ENCODE measurements around a stretch of chr20.

GRCh38 chr20:3802765-3803762, 7.0 kb downstream of the CDC25B start:
- RRBS, result no CpG with 5 or more reads among the region's 24 CpGs

- RRBS, result 73% methylated on average over 9 of the region's 22 CpGs
Measured at GRCh38 chr20:3804339-3805143, 8.4 kb downstream of the CDC25B start.

DNA sequence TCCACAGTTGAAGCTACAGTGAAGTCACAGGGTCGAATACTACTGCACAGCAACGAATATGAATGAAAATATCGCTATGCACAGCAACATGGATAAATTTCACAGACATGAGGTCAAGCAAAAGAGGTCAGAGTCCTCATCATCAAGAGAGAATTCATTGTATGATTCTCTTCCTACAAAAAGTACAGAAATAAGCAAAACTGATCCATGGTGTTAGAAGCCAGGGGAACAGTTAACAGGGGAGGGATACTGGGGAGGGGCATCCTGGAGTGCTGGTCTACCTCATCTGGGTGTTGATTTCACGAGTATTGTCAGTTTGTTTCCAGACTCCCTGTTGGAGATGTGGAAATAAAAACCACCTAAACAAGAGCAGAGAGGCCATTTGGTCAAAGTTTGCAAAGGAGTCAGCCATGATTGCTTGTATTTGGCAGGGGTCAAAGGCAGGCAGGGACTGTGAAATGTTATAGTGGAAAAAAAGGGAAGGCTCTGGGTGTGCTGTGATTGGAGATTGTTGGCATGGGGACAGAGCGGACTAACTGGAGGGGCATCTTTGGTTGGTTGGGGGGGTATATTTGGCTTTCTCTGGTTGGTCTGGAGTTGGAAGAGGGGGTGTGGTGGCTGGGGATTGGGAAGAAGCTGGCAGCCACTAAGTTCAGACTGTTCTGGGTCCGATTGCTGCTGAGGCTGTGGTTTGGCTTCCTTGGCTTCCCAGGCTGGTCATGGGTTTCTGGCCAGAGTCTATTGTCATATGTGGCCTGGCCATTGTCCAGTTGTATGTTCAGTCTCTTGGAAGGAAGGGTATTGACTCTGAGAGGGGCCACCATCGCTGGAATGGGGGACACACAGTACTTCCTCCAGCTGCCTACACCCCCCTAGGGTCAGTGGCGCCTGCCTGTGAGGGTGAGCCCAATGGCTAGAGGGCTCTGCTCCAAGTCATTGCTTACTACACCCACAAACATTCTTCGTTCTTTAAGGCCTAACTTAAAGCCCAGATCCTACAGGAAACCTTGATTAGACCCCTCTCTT, 14.8 kb upstream of the PANK2 start:
- RRBS, result no CpG with 5 or more reads among the region's 9 CpGs

GRCh38 chr20:3907062-3907361, 17.8 kb downstream of the PANK2 start:
- RRBS, result no CpG with 5 or more reads among the region's 4 CpGs

DNA sequence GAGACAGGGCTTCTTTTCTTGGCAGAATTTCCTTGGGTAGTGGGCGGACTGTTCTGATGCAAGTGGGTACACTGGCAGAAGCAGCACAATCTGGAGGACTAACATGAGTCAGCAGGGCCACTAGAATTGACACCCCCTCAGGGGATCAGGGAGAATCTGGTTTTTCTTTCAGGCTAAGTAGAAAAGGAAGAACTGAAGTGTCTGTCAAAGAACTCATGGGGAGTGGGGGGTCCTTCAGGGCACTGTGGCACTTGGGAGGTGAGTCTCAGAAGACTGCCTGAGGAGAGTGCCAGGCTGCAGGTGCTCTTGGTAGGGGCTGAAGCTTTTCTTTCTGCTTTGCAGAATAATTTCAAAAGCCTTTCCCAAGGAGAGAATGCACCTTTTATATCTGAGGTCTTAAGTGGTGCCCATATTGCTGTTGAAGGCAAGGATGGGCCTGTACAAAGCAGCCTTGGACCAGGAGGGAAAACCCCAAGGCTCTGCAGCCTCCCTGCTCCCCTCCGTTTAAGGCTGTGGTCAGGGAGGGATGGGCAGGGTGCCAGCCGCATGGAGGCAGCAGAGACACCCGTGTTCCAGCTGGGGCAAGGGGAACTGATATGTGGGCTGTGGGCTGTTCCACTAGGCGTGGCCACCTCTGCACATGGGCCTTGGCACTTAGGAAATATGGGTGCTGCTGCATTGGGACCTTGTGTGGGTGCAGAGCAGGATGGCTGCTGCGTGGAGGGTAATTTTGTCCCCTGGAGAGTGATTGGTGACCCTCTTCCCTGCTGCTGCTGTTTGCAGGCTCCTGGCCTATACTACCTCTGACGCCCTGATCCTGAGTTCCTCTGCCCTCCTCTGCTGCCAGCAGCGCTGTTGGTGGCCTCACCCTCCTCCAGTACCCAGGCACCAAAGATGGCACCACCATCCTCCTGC, 35.0 kb downstream of the PANK2 start:
- RRBS, result no CpG with 5 or more reads among the region's 8 CpGs

- RRBS, result no CpG with 5 or more reads among the region's 11 CpGs
Measured at GRCh38 chr20:4664486-4665284, 21.6 kb upstream of the PRNP start.

DNA sequence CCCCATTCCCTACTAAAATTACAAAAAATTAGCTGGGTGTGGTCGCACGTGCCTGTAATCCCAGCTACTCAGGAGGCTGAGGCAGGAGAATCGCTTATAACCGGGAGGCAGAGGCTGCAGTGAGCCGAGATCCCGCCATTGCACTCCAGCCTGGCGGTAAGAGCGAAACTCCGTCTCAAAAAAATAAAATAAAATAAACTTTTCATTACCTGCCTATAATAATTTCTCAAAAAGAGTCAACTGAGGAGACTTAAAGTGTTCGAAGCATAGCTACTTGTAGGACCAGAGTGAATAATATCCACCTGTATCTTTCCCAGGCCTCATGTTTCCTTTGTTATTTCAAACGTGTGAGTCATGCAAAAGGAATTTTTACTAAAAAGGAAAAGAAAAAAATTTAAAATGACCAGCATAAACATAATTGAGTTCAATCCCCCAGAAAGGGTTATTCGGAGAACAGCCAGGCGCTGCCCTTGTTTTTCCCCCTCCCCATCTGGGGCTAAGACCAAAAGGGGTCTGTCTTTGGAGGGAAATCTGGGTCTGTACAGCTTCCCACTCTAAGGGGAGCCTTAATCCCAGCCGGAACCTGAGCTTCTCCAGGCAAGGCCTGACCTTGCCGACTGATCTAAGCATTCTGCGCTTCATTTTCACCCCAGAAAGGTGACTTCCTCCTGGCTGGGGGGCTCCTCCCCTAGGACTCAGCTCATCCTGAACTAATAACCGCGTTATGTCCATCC, 17.5 kb downstream of the PRNP start:
- RRBS, result no CpG with 5 or more reads among the region's 18 CpGs

DNA sequence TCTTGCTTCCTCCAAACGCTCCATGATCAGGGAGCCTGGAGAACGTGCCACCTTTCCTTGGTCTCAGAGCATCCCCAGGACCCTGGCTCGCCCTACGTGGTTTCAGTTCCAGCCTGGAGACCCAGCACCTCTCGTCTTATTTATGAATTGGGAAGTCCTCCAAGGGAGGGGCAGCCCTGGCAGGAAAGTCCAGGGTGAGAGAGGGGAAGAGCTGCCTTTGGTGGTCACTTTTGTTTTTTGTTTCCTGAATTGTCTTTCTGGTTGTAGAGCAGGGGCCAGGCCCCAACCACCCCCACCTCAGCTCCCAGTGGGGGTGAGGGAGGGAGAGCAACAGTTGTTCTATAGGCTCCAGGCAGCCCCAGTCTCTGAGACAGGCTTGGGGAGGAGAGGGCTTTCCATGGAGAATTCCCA, 12.9 kb downstream of the RASSF2 start:
- RRBS, result no CpG with 5 or more reads among the region's 5 CpGs

DNA sequence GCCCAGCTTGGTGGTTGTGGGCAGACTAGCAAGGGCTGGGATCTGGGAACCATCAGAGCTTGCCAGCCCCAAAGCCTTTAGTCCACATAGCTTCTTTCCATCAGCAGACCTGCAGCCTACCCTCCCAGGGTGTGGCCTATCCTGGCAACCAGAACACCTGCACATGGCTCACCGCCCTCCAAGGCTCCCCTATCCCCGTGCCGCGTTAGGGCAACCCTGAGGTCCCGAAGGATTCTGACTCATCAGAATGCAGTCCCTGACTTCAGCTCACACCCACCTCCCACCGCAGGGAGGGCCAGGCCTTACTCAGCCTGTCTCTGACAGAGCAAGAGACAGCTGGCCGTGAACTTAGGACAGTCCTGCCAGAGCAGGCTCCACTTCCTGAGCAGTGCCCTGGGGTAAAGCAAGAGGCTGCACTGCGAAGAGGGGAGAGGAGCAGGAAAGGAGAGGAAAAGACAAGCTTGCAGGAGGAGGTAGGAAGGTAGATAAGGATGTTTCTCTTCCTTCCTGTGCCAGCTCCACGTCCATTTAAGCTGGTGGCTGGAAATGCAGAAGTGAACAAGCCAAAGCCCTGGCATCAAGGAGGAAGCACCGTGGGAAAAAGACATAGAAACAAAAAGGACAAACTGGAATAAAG, 74.9 kb upstream of the RASSF2 start:
- RRBS, result no CpG with 5 or more reads among the region's 10 CpGs

- RRBS, result no CpG with 5 or more reads among the region's 5 CpGs
Measured at GRCh38 chr20:4917298-4918063, 83.8 kb downstream of the SLC23A2 start.

- RRBS, result no CpG with 5 or more reads among the region's 15 CpGs
Measured at GRCh38 chr20:4973161-4974229, 27.8 kb downstream of the SLC23A2 start.

DNA sequence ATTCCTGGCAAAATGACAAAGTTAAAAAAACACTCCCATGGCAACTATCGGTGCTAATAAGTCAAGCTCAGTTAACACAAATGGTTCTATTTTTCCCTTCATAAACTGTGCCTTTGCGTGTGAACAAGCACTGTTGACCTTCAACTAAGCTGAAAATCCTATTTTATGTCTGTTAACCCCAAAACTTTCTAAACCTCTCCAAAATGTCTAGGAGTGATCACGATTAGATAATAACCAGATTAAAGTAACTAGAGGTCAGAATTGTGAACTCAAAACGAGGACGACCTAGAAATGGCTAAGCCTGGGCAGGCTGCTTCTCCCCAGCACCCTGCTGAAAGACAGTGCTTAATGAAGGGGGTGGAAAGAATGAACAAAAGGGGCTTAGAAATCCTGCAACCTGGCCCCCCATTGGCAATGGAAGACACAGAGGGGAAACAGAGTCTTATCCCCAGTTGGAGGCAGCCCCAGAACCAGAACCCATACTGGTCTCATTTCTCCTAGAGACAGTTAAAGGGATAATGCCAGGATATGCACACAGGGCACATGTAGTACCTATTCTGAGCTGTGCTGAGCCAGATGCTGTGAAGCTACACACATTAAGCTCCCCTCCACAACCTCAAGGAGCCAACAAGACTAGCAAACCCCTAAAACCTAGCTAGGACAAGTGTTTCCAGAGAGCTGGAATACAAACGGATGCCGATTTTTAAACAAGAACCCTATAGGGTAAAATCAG, 23.0 kb downstream of the SLC23A2 start:
- RRBS, result no CpG with 5 or more reads among the region's 7 CpGs

- RRBS, result no CpG with 5 or more reads among the region's 4 CpGs
Measured at GRCh38 chr20:4998355-4998667, 3.0 kb downstream of the SLC23A2 start.

DNA sequence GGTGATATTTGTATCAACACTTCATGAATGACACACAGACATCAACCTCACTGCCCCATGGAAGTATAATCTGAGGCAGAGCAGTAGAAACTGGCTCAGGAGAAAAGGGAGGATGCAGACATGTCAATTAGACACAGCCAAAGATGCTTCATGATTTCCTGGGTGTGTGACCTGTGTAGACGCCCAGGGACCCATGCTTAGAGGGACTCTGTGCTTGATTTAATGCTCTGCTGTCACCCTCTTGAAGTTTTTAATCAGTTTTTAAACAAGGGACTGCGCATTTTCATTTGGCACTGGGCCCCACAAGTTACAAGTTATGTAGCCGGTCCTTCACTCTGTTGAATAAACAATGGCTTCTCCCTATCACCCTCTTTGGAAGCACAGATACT, 34.9 kb downstream of the TMEM230 start:
- RRBS, result no CpG with 5 or more reads among the region's 3 CpGs

DNA sequence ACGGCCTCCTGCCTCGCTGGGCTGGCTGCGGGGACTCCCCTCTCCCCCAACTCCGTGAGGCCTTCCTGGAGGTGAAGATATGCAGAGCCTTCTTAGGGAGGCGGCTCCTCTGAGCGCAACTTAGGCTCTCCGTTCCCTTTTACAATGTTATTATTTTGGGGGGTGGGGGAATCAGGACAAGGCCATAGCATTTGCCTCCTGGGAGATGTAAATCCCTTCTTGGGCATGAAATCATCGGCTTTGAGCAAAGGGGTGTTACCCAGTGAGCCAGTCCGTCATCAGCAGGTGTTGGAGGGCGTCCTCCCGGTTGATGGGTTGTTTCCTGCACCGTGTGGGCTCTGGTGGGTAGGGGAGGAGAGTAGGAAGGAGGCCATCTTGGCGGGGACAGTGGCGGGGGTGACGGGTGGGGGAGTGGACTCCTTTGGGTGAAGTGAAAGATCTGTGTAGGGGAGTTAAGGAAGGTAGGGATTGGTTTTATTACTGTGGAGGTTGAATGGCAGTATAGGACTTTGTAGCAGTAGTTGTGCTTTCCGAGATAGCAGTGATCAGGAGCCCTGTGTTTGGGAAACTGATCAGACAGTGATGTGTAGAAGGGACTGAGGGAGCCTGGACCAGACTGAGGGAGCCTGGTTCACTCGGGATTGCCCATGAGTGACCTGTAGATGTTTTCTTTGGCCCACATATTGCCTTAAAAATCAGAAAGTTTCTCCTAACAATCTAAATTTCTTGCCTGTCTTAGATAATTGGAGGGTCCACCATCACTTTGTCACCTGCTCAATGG, 793 bp downstream of the CDS2 start:
- RRBS, result no CpG with 5 or more reads among the region's 17 CpGs

GRCh38 chr20:5165890-5166621, 39.2 kb downstream of the CDS2 start:
- RRBS, result no CpG with 5 or more reads among the region's 5 CpGs

DNA sequence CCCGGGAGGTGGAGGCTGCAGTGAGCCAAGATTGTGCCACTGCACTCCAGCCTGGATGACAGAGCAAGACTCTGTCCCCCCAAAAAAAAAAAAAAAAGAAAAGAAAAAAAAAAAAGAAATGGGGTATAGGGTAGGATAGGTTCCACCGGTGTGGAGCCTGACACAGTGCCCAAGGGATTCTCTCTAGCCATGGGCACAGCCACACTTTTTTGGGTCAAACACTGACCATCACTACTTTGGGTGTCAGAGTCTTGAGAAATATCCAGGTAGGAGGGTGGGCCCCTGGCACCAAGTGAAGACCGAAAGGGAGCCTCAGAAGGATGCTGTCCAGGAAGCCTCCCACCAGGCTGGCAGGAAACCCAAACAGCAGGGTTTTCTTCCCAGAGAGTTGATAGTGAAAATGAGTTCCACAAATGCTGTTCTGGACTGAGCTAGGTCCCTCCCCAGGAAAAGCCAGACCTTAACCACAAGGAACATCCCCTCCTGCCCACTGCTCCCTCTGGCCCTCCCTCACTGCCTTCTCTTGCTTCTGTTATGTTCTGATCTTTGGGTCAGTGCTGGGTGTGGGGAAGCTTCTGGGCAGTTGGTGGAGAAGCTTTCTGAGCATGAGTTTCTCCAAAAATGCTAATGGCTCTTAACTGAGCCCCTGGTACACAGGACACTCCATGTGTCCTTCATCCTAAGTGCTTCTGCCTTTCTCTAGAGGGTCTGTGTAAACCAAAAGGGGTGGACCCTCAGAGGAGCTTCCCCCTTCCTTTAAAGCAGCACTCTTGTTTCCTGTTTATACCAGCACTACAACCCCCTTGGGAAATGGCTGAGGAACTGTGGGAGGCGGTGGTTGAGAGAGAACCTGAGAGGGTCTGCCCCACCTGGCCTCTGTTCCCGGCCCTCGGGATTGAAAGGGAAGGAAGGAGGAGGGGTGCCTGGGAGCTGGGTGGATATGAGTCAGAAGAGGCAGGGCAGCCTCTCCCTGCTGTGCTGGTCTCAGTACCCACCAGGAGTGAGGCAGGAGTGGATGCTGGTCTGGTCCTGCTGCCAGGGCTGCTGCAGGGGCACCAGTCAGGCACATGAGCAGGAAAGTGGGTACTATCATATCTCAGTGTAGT, 41.9 kb downstream of the CDS2 start:
- RRBS, result 100% methylated on average over 1 of the region's 6 CpGs

DNA sequence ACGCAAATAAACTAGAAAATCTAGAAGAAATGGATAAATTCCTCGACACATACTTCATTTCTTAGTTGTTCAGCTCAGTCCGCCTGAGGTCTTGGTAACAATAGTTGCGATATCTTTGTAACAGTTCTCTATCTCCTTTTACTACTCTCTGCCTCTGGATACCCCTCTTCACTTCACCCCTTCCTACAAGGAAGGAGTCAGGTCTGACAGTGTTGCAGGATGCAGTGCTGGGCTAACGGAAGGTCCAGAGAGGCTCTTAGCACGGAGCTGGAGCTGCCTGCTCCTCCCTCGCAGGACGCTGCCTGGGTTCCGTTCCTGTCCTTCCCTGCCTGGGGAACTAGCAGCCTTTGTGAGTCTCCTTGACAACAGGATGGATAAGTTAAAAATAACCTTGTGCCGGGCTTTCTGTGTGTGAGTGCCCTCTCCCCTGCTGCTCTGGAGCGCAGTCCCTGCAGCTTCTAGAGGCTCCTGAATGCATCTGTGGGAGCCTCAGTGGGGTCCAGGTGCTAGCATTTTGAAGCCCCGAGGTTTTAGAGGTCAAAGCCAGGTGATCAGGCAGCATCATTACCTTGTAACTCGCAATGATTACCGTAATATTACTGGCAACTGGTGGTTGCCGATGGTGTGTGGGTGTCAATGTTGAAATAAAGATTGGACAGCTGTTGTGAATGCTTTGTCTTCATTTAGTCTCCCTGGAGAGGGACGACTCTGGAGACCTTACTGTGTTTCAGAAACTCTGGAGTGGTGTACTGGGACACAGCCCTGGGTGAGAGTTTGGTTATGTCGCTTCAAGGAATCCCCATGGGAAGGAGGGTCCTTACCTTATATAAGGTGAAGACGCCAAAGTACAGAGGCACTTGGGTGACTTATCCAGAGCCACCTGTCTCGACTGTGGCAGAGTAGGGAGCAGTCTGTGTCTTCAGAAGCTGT, 44.4 kb downstream of the CDS2 start:
- RRBS, result no CpG with 5 or more reads among the region's 19 CpGs

DNA sequence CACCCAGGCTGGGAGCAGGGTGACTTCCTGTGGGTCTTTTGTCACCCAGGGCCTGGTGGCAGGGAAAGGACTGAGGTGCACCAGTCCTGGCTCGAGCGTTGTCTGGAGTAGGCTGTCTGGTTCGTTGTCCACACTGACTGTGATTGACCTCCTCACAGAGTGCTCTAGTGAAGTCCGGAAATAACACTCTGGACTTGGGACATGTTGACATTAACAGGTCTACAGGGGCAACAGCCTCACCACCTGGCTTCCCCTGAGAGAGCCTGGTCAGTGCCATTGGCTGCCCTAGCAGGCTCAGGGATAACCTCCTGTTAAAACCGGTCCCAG, 46.0 kb downstream of the CDS2 start:
- RRBS, result no CpG with 5 or more reads among the region's 5 CpGs

Data from zone of skin (tissue), 1 donor.